HL-60 (cell line): ENCODE data around the gene RAP2A.

DNA sequence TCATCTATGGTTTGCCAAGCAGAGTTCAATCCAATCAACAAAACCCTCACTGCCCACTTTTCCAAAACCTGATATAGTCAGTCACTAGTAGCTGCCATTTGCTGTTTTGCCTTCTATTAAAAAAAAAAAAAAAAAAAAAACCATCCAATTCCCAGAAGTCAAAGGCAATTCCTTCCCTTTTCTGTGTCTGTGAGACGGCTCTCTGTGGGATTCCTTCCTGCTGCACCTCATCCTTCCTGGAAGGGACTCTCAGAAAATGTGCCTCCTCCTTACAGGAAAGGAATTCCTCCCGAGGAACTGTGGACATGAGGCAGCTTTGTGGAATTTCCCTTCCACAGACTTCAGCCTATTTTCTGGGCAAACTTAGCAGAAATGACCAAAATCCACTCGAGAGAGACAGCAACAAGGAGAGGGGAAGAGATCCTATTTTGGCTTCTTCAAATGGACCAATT is 20.8 kb downstream of the ABCC4 start:
- RRBS: no CpG with 5 or more reads among the region's 3 CpGs

- RRBS: no CpG with 5 or more reads among the region's 9 CpGs
Measured at GRCh38 chr13:95298549-95299172, 2.6 kb downstream of the ABCC4 start.

- RRBS: no CpG with 5 or more reads among the region's 5 CpGs
Measured at GRCh38 chr13:95340249-95340448, 38.9 kb upstream of the ABCC4 start.

GRCh38 chr13:95629785-95630416 is 14.6 kb downstream of the DZIP1 start:
- RRBS: no CpG with 5 or more reads among the region's 7 CpGs

DNA sequence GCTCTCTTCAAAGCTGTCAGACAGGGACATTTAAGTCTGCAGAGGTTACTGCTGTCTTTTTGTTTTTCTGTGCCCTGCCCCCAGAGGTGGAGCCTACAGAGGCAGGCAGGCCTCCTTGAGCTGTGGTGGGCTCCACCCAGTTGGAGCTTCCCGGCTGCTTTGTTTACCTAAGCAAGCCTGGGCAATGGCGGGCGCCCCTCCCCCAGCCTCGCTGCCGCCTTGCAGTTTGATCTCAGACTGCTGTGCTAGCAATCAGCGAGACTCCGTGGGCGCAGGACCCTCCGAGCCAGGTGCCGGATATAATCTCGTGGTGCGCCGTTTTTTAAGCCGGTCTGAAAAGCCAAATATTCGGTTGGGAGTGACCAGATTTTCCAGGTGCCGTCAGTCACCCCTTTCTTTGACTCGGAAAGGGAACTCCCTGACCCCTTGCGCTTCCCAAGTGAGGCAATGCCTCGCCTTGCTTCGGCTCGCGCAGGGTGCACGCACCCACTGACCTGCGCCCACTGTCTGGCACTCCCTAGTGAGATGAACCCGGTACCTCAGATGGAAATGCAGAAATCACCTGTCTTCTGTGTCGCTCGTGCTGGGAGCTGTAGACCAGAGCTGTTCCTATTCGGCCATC is 241.8 kb downstream of the HS6ST3 start:
- RRBS: no CpG with 5 or more reads among the region's 28 CpGs

DNA sequence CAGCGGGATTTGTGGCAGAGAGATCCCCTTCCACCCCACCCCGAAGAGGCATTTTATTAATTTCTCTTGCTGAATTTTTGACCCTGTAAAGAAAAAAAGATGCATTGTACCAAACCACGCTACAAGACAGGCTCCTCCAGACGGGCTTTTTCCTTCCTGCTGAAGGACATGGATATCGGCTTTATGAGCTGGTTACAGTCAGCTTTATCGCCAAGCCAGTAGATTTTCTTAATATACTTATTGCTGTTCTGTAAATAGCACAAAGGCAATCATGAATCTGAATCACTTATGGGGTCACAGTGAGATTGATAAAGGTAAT is 24.5 kb downstream of the MBNL2 start:
- RRBS: no CpG with 5 or more reads among the region's 6 CpGs

GRCh38 chr13:97256325-97256958 is 34.3 kb downstream of the MBNL2 start:
- RRBS: no CpG with 5 or more reads among the region's 6 CpGs

GRCh38 chr13:97257634-97258504 is 35.7 kb downstream of the MBNL2 start:
- RRBS: no CpG with 5 or more reads among the region's 14 CpGs

GRCh38 chr13:97276794-97277407 is 54.8 kb downstream of the MBNL2 start:
- RRBS: no CpG with 5 or more reads among the region's 5 CpGs

GRCh38 chr13:97367457-97368021 is 66.4 kb upstream of the RAP2A start:
- RRBS: no CpG with 5 or more reads among the region's 10 CpGs

GRCh38 chr13:97434026-97434267 is at the start of gene RAP2A:
Gene RAP2A (plus strand): TSS chr13:97434169.
- RRBS: no CpG with 5 or more reads among the region's 43 CpGs

- RRBS: 3% methylated on average over 18 of the region's 83 CpGs
Measured at GRCh38 chr13:97434268-97435427, 679 bp downstream of the RAP2A start.

GRCh38 chr13:97976413-97977519 is 23.3 kb downstream of the IPO5 start:
- RRBS: 4% methylated on average over 45 of the region's 110 CpGs

- RRBS: no CpG with 5 or more reads among the region's 2 CpGs
Measured at GRCh38 chr13:98293225-98293679, 116.2 kb upstream of the RNF113B start.

- RRBS: no CpG with 5 or more reads among the region's 9 CpGs
Measured at GRCh38 chr13:98315503-98315980, 138.5 kb upstream of the RNF113B start.

DNA sequence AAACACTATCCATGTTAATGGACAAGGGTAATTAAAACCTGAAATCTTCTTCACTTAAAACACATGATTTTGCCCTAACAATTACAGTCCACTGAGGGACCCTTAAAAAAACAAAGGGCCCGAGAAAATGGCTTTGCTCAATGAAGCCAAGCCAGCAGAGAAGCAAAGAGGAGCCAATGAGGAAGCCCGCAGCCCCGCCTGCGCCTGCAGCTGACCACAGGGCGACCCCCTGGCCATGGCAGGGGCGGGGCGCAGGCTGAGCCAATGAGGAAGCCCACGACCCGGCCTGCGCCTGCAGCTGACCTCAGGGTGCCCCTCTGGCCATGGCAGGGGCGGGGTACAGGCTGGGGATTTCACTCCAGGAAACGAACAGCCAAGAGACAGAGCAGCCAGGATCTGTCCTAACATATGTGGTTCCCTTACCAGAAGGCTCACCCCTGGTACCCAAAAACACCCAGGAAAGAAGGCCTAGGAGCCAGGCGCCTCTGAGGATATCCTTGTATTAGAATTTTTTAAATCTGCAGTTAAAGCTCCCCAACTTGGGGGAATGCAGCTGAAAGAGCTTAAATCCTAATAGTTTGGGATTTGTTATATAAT is 101.4 kb downstream of the STK24 start:
- RRBS: no CpG with 5 or more reads among the region's 13 CpGs

GRCh38 chr13:98482913-98483854 is 93.7 kb downstream of the STK24 start:
- RRBS: no CpG with 5 or more reads among the region's 29 CpGs

- RRBS: no CpG with 5 or more reads among the region's 10 CpGs
Measured at GRCh38 chr13:98483855-98484347, 93.0 kb downstream of the STK24 start.

DNA sequence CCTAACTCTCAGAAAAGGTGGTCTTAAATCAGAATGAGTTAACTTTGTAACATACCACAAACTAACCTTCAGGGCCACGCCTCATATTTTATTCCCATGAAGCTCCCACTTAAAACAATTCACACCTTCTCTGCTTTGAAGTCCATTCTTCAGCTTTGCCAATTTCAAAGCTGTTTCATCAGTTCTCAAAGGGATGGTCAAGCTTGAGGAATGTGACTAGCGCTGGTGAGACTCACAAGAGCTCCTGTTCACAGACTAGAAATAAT is 68.3 kb downstream of the STK24 start:
- RRBS: no CpG with 5 or more reads among the region's 2 CpGs

DNA sequence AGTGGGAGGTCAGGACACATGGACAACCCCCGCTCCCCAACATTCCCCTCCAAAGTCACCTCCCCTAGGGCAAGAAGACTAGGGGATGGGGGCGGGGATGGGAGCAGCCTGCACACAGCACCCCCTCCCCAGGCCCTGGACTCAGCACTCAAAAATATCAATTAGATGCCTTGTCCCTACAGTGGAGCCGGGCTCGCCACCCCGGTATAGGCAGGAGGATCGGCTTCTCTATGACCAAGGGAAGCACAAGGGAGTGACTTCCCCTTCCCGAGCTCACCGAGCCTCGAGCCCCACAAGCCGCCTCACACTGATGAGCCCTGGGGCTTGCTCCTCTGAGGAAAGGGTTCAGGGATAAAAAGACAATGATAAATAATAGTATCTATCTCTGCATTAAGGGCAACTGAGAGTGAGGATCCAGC is 51.5 kb downstream of the STK24 start:
- RRBS: no CpG with 5 or more reads among the region's 10 CpGs